GM12891 (cell line): ENCODE results near the gene ATPAF2.

DNA sequence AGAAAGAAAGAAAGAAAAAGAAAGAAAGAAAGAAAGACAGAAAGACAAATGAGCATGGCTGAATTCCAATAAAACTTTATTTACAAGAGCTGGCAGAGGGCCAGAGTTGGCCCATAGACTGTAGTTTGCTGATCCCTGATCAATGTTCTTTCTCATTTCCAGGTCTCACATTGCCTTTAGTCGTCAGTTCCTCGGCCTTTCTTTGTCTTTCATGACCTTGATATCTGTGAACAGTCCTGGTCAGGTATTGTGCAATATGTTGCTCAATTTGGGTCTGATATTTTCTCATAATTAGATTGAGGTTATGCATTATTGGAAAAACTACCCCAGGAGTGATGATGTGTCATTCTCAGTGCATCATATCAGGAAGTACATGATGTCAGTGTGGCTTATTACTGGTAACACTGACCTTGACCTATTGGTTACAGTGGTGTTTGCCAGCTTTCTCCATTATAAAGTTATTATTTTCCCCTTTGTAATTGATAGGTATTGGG, 68.4 kb upstream of the MED9 start:
- RRBS, result no CpG with 5 or more reads among the region's 2 CpGs

GRCh38 chr17:17415975-17416345, 60.8 kb upstream of the MED9 start:
- RRBS, result no CpG with 5 or more reads among the region's 2 CpGs

- RRBS, result no CpG with 5 or more reads among the region's 15 CpGs
Observed at GRCh38 chr17:17529133-17529699, 33.0 kb upstream of the RASD1 start.

DNA sequence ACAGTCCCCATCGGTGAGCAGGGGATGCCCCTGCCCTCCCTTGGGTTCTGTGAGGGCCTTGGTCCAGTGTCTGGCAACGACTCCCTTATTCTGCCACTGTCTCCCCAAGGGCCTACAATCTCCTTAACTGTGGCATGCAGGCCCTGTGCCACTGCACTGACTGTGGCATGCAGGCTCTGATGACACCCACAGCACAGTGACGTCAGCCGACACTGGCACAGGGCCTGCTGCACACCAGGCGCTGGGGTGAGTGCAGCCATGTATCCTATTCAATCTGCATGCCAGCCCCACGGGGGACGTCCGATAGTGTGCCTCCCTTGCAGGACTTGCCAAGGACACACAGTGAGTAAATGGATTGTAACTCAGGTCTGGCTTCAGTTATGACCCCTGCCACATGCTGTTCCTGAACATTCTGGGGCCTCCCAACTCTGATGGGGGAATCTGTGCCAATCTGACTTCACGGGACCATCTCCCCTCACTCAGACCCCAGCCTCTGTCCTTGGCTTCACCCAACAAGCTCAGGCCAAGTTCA, 39.8 kb upstream of the RASD1 start:
- RRBS, result no CpG with 5 or more reads among the region's 9 CpGs

GRCh38 chr17:17575211-17576424, 15.9 kb downstream of the PEMT start:
- RRBS, result 94% methylated on average over 4 of the region's 24 CpGs

- RRBS, result no CpG with 5 or more reads among the region's 9 CpGs
Observed at GRCh38 chr17:17587858-17588394, 3.6 kb downstream of the PEMT start.

DNA sequence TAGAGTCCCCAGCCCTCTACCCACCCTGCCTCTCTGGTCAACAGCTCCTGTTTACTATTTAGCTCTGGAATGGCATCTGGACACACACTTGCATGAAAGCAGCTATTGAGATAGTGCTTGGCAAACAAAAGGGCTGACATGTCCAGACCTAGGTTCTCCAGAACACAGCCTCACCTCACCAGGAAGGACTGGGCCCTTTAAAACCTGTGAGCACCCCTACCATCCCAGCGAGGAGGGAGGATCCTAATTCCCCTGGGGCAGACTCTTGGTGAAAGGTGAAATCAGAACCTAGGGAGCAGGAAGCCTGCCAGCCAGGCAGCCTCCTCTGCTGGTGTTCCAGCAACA, 38.8 kb downstream of the RAI1 start:
- RRBS, result no CpG with 5 or more reads among the region's 1 CpG

- RRBS, result no CpG with 5 or more reads among the region's 15 CpGs
Observed at GRCh38 chr17:17725538-17726347, 44.5 kb downstream of the RAI1 start.

DNA sequence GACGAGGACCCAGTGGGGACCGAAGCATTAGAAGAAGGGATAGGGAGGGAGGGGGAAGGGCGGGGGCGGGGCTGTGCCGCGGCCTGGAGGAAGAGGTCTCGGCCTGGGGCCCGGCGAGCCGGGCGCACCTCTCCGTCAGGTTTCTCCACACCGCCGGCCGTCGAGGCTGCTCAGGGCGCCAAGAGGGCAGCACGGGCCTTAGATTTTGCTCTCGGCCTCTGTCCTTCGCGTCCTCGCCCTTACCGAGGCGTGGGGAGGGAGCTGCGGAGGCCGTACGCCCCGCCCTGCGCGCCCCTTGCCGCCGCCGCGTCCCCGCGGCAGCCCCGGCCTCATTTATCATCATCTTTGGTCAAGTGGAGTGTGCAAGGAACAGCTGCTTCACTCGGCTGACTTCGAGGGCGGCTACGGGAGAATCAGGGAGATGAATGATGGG, 54.1 kb downstream of the SREBF1 start:
- RRBS, result no CpG with 5 or more reads among the region's 41 CpGs

DNA sequence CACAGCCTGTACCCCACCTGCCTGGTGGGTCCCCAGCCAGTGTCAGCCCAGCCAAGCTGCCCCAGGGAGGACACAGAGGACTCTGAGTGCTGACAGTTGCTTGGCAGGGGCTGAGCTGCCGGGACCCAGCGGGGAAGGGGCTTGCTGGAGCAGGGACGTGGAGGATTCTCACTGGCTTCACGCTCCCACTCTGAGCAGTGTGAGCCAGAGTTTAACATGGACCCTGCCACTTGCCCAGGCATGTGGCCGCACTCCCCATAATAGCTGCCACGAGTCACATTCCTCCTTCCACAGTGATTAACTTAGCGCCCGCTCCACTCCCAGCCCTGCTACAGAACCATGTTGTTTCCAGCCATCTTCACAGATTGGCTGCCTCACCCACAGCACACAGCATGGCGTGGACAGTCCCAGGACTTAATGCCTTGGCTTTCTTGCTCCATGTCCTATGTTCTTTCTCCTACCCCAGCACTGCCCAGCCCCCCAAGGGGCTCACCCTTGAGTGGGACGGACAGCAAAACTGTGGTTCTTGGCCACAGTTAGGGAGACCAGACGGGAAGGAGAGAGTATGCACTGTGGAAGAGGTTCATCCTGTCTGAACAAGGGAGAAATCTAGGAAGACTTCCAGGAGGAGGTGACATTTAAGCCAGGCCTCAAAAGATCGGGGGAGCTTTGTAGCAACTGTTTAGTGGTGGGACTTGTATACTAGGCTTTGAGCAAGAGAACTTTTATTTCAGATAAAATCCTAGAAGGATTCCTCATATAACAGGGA, 31.0 kb downstream of the SREBF1 start:
- RRBS, result no CpG with 5 or more reads among the region's 12 CpGs

DNA sequence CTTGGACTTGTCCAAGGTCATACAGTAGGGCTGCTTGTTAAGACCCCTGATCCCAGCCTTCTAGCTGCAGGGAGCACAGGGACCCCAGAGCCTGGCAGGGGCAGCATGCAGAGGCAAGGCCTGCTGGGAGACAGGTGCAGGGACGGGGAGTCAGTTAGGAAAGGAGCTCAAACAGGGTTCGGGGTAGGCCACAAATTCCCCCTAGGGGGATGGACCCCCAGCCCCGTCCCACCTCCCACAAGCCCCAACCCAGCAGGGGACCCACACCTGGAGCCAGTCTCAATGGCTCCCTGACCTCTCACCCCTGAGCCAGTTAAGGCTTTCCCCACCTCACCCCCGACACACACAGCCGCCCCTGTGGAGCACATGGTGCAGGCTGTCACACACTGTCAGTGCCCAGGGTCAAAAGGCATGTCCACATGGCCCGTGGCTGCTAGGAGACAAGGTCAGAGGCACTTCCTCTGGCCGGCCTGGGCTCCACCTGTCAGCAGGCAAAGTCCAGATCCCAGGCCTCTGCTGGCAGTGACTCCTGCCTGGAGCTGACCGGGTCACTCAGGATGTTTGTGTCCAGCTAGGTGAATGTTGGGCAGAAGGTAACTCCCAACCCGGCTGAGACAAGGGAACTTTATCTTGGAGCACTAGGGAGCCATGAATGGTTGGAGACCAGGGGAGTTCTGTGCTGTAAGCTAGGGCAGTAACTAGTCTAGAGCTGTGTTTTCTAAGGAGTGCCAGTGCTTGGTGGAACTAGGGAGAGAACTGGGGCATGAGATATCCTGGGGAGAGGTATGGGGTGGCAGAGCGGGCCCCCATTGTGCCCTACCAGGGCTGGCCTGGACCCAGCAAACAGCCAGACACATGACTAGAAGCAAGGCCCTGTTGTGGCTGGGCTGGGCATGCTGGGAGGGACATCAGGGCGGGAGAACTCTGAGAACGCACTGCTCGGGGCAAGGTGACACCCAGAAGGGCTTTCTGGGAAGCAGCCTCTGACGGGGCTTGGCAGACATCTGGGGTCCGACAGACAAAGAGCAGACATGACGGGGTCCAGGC, 6.0 kb downstream of the SREBF1 start:
- RRBS, result 70% methylated on average over 2 of the region's 16 CpGs

- RRBS, result 2% methylated on average over 14 of the region's 35 CpGs
Observed at GRCh38 chr17:17839769-17840236, 3.0 kb upstream of the SREBF1 start.

GRCh38 chr17:17854788-17855699, 18.3 kb upstream of the SREBF1 start:
- RRBS, result no CpG with 5 or more reads among the region's 4 CpGs

GRCh38 chr17:17935760-17936637, 36.2 kb downstream of the TOM1L2 start:
- RRBS, result no CpG with 5 or more reads among the region's 4 CpGs

DNA sequence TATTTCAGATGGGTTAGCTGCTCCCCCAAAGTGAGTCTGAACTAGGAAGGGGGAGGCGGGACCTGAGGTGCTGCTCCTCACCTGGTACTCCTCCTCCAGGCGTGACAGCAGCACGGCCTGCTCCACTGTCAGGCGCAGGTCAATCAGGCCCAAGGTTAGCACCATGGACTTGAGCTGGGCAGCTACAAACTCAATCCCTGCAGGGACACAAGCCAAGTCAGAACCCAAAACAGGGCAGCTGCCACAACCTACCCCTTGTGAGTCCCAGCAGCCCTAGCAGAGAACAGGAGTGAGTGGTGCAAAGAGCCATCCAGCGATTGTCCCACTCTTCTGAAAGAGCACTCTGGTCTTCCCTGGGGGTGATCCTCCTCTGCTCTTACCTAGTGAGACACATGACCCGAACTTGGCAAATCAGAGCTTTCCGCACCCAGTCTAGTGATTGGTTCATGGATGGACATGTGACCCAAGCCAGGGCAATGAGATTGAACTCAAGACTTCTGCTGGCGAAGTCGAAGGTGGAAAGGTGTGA, 17.9 kb downstream of the ATPAF2 start:
- RRBS, result no CpG with 5 or more reads among the region's 9 CpGs

GRCh38 chr17:18038051-18038773, 756 bp downstream of the ATPAF2 start:
- RRBS, result no CpG with 5 or more reads among the region's 9 CpGs

DNA sequence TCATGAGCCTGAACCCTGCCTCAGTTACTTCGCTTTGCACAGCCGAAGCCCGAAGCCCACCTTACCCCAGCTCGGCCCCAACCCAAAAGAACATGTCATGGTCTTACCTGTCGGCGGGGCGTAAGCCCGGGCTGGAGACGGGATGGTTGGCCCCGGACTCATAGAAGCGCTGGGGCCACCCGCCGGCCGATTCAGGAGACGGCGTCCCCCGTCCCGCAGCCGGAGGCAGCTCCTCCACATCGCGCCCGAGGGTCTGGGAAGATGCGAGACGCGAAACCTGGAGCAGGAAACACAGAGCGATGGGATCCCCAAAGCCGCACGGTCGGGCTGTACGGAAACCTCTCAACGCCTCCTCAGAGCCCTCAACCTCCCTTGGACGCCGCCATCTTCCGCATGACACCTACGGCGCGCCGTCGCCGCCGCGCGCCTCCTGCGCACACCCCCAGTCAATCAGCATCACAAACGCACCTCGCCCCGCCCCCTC, at the start of gene ATPAF2:
Gene ATPAF2 (minus strand): TSS at position 395 of the 484 bp plus-strand sequence.
- RRBS, result no CpG with 5 or more reads among the region's 47 CpGs

DNA sequence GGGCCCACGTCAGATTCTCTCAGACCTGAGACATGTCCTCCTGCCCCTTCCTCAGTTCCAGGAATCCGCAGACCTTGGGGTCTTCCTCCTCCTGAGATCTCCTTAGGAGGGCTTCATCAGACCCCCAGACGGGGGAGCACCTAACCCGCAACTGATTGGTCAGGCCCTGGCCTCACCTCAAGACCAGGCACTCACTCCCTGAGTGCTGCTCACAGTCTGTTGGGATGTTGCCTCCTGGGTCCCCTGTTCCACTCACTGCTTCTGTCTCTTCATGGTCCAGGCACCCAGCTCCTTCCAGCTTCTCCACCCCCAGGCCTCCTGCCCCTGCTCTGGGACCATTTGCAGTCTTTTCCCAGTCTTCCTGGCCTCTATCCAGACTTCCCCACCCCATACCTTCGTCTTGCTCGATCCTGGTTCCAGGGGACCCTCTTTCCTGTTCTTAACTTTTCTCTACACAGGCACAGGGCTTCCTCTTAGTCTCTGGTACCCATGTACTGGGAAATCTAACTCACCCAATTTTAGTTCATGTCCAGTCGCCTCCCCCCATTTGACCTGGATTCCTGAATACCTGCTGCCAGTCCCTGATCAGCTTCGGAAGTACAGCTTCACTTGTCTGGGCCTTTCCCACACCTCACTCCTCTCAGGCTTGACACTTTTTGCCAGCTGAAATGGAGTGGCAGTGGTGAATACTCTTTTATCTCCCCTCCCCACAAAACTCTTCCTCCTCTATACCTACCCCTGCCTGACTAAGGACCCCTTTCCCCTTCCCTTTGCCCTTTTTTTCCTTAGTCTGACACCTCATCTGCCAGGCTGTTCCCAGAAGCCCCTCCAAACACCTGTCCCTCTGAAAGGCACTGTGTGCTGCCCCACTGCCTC, 1.4 kb downstream of the GID4 start:
- RRBS, result no CpG with 5 or more reads among the region's 8 CpGs

GRCh38 chr17:18186254-18187301, 3.0 kb downstream of the ALKBH5 start:
- RRBS, result no CpG with 5 or more reads among the region's 8 CpGs

DNA sequence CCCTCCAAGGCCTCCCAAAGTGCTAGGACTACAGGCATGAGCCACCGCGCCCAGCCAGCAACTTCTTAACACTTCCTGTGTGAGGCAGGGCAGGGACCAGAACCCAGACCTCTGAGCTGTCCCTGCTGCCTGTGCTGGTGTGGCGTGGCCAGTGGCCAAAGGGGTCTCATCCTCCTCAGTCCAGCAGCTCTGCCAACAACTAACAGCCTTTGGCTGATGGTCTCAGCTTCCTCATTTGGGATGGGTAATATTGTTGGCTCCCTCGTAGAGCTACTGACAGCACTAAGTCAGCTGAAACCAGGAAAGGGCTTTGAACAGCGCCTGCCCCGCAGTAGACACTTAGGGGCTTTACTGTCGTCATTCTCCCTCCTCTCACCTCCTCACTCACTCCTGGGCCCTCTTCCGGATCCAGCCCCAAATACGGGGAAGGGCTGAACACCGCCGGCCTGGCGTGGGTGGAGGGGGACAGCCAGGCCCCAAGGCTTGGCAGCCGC, 1.3 kb upstream of the LLGL1 start:
- RRBS, result no CpG with 5 or more reads among the region's 13 CpGs